ENCODE results near the genes FBXL7 and RETREG1.

GRCh38 chr5:14712455-14713293, 48.2 kb downstream of the OTULIN start:
- RAMPAGE, total RNA = no peak

DNA sequence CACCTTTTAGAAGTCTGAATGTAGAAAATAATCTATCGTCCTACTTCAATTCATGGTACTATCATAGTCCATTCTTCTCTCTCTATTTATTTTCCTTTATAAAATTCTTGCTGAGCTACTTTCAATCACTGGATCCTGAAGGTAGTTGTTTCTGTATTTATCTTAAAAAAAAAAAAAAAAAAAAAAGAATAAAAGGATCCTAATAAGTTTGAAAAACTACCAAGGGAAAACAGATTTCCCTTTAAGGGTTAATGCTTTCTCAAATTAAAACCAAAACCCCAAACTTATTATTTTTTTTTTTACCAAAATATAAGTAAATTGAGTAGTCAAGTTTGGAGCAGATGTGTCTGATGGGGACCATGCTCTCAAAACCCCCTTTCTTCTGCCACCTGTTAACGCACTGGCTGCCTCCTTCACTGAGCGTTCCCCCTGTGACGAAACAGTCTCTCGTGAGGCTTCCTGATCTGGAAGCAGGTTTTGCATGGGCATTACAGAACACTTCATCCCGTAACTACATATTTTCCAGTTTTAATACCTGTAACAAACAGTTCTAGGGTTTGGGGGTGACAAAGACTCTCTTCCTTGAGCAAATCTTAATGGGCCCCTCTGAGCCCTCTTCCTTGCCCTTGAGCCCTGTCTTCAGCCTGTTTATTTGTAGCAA, 59.5 kb downstream of the ANKH start:
- RAMPAGE, total RNA = no peak

DNA sequence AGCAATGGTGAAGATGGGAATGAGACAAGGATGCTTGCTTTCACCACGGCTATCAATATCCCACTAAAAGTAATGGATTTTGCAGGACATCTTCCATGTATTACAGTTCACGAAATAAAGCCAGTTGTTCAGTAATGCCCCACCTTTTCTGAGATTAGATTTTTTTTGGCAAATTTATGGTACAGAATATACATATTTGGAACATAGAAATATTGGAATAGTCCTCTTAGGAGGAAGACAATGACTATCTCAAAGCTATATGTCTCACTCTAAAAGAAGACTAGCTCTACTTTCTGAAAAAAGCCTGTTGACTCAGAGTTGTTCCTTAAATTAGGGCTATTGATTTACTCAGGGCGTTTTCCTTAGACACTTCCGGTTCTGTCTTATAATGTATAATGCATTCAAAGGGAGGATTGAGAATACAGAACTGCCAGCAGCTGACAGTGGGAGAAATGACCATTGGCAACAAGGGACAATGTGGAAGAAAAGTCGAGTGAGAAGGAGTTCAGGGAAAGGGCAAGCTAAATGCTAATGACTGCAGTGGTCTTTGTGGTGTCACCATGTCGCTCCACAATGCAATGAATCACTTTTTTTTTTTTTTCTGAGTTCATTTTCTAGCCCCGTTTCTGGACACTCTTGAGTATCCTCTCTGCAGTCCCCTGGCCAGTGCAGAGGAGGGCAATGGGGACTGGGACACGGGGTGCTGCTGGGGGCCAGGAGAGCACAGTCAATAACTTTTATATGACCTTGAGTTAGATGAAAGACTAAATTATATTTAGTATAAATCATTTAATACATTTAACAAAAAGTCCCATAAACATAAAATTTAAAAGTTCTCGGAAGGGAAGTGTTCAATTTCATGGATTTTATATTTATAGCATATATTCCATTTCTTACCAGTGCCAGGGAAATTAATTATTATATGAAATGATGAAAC, 65.7 kb upstream of the ANKH start:
- RAMPAGE, total RNA = no peak

- RAMPAGE, total RNA = no peak
Observed at GRCh38 chr5:15499848-15500382, at the start of gene FBXL7. Gene FBXL7 (plus strand): TSS chr5:15500180.

- RAMPAGE, total RNA = no peak
Observed at GRCh38 chr5:15615833-15616415, 115.9 kb downstream of the FBXL7 start.

DNA sequence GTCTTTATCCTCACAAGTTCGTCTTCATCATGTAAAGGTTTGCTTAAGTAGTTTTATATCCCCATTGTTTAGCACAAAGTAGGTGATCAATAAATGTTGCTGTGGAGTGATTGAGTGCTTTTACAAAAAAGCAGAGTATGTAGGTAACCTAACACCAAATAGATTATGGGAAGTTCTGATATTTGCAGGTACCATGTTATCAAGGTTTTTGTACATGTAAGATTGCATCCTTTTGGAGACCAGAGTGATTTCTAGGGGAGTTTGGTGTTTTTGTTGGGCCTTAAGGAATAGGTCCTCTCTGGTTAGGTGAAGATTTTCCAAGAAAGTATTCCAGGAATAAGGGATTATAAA, 196.9 kb downstream of the FBXL7 start:
- RAMPAGE, total RNA = no peak

GRCh38 chr5:15706229-15706931, 206.4 kb downstream of the FBXL7 start:
- RAMPAGE, total RNA = no peak

DNA sequence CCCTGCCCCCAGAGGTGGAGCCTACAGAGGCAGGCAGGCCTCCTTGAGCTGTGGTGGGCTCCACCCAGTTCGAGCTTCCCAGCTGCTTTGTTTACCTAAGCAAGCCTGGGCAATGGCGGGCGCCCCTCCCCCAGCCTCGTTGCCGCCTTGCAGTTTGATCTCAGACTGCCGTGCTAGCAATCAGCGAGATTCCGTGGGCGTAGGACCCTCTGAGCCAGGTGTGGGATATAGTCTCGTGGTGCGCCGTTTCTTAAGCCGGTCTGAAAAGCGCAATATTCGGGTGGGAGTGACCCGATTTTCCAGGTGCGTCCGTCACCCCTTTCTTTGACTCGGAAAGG, 267.6 kb downstream of the MARCHF11 start:
- RAMPAGE, total RNA = no peak

- RAMPAGE, total RNA = no peak
Observed at GRCh38 chr5:15992732-15993443, 186.7 kb downstream of the MARCHF11 start.

- RAMPAGE, total RNA = no peak
Observed at GRCh38 chr5:16504456-16505011, 38.9 kb upstream of the ZNF622 start.

DNA sequence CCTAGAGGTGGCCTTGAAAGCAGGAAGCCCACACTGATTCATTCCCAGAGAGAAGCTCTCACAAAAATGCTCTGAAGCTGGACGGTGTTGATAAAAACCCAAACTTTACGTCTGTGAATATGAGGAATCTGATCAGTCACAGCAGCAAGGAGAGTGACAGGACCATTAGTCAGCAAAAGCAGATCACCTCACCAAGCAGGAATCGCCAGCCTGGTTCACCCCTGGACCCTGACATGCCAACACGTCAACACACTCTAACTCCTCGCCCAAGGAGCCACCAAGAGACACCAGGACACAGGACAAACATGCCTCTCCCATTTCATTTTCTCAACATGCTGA, 70.7 kb upstream of the ZNF622 start:
- RAMPAGE, total RNA = no peak

DNA sequence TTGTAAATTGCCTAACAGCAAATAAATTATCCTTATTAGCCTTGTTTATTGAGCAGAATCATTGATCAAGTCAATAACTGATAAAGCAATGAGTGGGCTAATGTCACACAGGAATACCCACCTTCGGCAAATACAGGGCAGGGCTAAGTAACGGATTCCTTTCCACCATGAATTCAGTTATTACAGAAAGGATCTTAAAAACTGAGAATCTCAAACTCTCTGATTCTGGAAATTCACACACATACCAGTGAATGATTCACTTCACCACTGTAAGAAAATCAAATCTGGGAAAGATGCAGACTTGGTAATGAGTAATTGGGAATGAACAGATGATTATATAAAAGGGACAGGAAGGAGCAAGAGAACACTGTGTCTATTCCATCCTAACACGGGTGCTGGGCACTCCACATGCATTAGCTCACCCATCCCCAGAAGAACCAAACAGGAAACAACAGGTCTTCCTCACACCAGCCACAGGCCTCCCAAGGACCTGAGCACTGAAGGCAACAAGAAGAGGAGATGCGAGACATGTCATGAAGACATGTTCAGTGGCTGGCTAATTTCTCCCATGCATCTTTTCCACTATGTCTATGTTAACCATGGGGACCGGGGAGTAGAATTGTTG, 74.8 kb upstream of the ZNF622 start:
- RAMPAGE, total RNA = no peak

GRCh38 chr5:16592972-16593437, 23.8 kb downstream of the RETREG1 start:
- RAMPAGE, total RNA = no peak

DNA sequence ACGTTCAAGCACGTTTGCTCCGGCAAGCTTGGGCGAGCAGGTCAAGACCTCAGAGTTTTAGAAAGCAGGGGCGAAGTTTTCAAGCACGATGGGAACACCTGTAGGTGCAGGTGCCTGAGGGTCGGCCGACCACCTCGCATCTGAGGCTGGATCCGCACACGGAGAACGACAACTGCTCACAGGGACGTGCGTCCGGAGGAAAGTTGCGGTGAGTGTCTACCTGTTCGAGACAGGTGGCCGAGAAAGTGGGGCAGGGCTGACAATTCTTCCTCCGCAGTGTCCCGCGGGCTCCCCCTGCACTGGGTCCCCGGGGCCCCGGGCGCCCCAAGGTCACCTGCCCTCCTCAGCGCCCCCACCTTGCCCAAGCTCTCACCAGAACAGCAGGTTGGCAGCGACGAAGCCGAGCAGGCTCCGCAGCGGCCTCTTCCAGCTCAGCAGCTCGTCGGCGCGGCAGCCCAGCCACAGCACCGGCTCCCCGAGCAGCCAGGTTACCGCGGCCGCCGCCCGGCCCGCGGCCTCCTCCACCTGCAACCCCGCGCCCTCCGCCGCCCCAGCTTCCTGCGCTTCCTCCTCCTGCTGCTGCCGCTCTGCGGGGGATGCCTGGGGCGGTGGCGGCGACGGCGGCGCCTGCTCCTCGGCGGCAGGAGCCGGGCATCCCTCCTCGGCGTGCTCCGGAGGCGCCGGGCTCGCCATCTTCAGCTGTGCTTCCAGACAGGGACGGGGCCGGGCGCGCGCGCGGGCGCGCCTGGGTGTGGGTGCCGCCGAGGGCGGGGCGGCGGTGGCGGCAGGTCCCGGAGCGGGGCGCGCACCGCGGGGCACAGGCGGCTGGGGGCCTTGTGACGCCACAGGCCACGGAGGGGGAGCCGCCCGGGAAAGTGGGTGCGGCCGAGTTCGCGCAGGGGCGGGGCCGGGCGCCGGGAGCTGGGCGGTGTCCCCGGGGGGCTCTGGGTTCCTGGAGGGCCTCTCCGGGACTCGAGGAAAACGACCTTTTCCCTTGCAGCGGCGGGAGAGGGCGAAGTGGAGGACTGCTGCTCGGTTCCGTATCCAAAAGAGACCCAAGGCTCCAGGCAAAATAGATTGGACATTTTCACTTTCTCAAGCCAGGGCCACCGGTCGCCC, at the start of gene RETREG1:
RETREG1 (minus strand) TSS at position 719 of the 1,119 bp plus-strand sequence.
- RAMPAGE, total RNA = no peak

DNA sequence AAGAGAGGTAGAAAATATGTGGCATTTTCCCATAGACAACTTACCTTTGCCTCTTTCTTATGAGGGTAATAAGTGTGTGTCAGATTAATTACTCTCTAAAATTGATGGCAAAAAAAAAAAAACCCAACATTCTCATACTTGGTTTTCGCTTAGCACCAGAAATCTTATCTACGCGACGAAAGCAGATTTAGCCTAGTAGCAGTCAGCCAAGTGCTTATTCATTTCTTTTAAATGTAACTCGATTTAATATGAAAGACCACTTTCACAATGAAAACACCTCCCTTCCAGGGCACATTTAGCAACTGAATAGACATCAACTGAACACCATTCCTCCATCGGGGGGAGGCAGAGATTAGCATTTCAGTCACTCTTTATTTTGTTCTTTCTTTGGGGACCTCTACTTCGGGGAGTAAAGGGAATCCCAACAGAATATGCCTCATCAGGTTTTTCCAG, 124.0 kb upstream of the RETREG1 start:
- RAMPAGE, total RNA = no peak

GRCh38 chr5:16780382-16780881, 155.7 kb downstream of the MYO10 start:
- RAMPAGE, total RNA = no peak

DNA sequence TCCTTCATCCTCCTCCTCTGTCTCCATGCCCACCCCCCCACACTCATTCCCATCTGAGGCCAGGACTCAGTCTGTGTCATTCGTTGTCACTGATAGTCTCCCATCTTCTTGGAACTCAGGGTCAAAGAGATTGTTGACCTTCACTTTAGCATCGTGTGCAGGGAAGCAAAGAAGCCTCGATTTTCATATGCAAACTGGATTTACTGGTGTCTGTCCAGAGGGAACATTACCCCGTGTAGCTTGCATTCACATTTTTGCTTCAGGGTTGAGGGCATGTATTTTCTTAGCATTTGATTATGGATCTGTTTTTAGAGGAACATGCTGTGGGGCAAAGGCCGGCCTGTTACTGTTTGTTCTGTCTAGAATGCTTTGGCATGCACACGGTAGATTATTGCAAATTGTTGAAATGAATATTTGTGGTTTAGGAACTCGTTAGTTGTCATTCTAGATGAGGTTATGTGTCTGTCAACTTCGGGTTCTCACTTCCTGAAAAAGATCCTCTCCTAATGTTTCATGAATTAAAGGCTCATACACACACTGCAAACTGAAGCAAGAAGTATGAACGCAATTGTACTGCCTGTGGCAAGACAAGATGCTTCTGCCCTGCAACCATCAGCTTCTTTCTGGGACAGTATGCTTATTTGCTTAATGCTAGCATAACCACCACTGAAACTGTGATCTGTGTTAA, 99.4 kb downstream of the BASP1 start:
- RAMPAGE, total RNA = no peak

- RAMPAGE, total RNA = no peak
Observed at GRCh38 chr5:17359651-17359951, 132.3 kb downstream of the H3Y2 start.

- RAMPAGE, total RNA = no peak
Observed at GRCh38 chr5:18049318-18049549, 393.6 kb upstream of the H3Y1 start.

DNA sequence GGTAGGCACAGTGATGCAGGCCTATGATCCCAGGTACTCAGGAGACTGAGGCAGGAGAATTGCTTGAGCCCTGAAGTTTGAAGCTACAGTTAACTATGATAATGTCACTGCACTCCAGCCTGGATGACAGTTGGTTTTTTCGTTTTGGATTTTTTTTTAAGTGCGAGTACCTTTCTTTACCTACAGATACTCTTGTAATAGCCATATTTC, 863.5 kb upstream of the H3Y1 start:
- RAMPAGE, total RNA = no peak